Hair follicular keratinocyte (primary cell): ENCODE measurements around a stretch of chr6.

GRCh38 chr6:150153436-150154020, 10.7 kb downstream of the PPP1R14C start:
- RAMPAGE, long total RNA: no peak

- RAMPAGE, long total RNA: no peak
These were observed 44.7 kb upstream of the IYD start for GRCh38 chr6:150324159-150324514.

DNA sequence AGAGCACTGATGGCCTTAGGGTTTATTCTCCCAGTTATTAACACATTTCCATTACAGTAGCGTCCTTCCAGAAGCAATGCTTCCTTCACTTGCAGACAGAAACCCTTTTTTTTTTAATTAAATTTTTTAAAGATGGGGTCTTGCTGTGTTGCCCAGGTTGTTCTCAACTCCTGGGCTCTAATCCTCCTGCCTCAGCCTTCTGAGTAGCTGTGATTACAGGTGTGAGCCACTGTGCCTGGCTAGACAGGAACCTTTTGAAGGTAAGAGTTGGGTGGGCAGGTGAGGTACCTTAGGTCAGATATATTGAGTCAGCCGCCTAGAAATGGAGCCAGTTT, 79.6 kb downstream of the IYD start:
- RAMPAGE, long total RNA: no peak

- RAMPAGE, long total RNA: no peak
These were observed 740 bp downstream of the PLEKHG1 start for GRCh38 chr6:150600069-150601180.

- RAMPAGE, long total RNA: no peak
These were observed 112.2 kb downstream of the PLEKHG1 start for GRCh38 chr6:150711646-150712589.

DNA sequence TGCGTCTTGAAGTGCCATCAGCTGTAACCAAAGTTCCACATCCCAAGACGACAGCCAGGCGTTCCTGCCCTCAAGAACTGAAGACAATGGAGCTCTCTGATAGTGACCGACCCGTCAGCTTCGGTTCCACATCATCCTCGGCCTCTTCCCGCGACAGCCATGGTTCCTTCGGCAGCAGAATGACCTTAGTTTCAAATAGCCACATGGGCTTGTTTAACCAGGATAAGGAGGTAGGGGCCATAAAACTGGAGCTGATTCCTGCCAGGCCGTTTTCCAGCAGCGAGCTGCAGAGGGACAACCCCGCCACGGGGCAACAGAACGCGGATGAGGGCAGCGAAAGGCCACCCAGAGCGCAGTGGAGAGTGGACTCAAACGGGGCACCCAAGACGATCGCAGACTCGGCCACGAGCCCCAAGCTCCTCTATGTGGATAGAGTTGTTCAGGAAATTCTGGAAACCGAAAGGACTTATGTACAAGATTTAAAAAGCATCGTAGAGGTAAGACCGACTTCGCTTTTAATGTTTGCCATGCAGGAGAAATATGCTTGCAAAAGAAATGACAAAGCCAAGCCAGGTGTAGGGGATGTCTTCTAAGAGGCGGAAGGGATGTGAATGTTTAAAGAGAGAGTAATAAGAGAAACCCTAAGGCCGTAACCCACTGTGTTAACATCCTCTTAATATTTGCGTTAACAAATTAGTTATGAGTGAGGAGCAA, 131.7 kb upstream of the MTHFD1L start:
- RAMPAGE, long total RNA: no peak

GRCh38 chr6:151037418-151037880, 171.9 kb downstream of the MTHFD1L start:
- RAMPAGE, long total RNA: no peak

DNA sequence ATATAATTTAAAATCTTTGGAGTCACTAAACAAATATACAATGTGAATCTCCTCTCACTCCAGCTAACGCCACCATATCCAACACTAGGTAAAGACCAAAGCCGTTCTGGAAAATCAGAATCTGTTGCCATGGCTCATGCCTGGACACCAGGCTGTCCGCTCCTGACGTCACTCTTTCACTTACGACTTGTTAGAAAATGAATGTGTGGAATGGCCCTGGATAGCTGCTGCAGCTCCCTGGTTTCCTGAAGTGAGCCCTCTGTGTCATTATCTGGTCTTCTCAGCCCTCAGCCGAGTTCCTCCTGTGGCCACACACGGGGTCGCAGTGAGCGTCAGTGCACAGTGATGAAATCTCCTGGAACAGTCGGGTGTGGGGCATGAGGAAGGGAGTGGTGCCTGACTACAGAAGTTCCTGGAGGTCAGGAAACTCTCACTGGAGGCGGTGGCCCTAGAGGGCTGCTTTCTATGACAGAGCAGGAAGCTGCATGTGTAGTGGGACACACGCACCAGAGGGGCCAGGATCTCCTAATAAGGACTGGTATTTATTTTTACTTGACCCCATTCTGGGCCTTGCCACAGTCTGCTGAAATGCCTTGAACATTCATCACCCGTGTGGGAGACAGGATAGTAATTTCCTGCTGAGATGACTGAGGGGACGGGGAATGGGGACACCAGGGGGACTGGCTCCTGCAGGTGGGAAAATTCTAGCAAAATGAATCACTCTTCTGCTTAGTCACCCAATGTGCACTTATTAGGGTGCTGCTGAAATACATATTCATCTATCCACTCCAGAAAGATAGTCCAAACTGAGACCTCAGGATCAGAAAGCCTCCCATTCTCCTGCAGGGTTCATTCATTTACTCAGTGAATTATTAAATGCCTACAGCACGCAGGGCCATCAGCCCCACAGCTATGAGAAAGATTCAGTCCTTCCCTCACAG, 175.5 kb downstream of the MTHFD1L start:
- RAMPAGE, long total RNA: no peak

GRCh38 chr6:151099293-151099818, 140.4 kb upstream of the AKAP12 start:
- RAMPAGE, long total RNA: no peak

- RAMPAGE, long total RNA: no peak
These were observed 1.9 kb upstream of the ZBTB2 start for GRCh38 chr6:151392883-151394132.

DNA sequence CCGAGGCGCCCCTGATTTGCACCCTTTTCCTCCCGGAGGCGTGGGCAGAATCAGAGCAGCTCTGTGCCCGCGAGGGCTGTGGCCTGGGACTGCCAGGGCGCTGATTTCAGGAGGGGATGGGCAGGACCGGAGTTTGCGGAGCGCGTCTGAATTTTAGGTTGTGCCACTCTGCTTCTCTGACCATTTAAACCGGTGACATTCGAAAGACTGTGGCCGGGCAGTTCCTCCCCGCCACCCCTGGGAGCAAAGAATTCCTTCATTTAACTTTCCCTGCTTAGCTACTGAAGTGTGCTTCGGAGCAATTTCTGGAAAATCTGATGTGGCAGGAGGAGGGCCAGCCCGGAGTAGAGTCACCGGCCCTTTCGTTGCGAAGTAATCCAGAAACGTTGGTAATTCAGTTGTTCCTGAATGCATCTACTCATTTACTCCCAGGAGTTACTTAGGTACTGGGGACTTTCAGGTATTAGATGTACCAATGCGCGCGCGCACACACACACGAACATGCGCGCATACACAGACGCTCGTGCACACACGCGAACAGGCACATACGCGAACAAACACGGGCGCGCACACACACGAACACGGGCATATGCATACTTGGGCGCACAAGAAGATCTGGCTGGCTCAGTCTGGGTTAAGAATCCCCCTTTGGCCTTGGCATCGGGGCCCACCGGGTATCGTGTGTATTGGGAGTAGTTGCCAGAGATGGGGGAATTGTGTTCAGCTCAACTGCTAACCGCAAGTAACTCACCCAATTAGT, 611 bp downstream of the CCDC170 start:
- RAMPAGE, long total RNA: no peak

GRCh38 chr6:151716353-151716888, 91.1 kb upstream of the ESR1 start:
- RAMPAGE, long total RNA: no peak

- RAMPAGE, long total RNA: no peak
These were observed 43.2 kb upstream of the ESR1 start for GRCh38 chr6:151764390-151764610.

- RAMPAGE, long total RNA: no peak
These were observed 352.1 kb downstream of the SYNE1 start for GRCh38 chr6:152284985-152285616.

GRCh38 chr6:152313489-152314691, 323.3 kb downstream of the SYNE1 start:
- RAMPAGE, long total RNA: no peak

DNA sequence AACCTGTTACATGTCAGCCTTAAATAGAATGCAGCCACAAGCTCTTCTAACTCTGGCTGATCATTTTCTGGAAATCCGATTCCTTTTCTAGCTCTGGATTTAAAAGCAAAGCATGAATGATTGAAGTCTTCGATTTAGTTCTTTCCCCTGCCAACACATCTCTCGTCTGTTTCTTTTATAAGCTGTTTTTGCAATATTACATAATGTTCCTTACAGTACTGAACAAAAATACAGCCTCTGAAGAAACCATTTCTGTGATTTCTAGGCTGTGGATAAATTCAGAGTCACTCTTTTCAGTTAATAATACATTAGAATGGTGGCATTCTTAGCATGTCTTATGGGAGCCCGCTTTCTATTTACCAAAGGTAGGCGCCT, 165.3 kb downstream of the SYNE1 start:
- RAMPAGE, long total RNA: no peak

DNA sequence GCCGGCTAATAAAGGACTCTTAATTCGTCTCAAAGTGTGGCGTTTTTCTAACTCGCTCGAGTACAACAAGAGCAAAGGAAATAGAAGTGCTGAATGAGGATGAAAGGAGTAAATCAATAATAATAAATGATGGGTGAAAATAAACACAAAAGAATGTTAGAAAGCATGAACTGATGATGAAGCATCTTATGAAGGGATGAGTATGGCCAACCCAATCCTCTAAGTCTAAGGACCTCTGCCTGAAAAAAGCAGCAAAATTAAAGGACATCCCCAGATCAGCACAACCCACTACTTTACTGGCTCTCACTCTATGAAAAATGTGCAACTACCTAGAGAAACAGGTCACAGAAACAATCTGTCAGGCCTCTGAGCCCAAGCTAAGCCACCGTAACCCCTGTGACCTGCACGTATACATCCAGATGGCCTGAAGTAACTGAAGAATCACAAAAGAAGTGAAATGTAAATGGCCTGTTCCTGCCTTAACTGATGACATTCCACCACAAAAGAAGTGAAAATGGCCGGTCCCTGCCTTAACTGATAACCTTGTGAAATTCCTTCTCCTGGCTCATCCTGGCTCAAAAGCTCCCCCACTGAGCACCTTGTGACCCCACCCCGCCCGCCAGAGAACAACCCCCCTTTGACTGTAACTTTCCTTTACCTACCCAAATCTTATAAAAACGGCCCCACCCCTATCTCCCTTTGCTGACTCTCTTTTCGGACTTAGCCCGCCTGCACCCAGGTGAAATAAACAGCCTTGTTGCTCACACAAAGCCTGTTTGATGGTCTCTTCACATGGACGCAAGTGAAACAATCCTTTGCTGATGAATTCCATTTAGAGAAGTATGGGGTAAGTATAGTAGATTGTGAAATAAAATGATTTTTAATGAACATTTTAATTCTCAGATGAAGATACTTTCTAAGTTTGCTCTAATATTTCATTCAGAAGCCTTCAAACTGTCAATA, 14.8 kb upstream of the MYCT1 start:
- RAMPAGE, long total RNA: no peak

- RAMPAGE, long total RNA: no peak
These were observed 2.1 kb upstream of the MYCT1 start for GRCh38 chr6:152695594-152696063.

GRCh38 chr6:152984467-152985235, 1.8 kb upstream of the FBXO5 start:
- RAMPAGE, long total RNA: no peak

DNA sequence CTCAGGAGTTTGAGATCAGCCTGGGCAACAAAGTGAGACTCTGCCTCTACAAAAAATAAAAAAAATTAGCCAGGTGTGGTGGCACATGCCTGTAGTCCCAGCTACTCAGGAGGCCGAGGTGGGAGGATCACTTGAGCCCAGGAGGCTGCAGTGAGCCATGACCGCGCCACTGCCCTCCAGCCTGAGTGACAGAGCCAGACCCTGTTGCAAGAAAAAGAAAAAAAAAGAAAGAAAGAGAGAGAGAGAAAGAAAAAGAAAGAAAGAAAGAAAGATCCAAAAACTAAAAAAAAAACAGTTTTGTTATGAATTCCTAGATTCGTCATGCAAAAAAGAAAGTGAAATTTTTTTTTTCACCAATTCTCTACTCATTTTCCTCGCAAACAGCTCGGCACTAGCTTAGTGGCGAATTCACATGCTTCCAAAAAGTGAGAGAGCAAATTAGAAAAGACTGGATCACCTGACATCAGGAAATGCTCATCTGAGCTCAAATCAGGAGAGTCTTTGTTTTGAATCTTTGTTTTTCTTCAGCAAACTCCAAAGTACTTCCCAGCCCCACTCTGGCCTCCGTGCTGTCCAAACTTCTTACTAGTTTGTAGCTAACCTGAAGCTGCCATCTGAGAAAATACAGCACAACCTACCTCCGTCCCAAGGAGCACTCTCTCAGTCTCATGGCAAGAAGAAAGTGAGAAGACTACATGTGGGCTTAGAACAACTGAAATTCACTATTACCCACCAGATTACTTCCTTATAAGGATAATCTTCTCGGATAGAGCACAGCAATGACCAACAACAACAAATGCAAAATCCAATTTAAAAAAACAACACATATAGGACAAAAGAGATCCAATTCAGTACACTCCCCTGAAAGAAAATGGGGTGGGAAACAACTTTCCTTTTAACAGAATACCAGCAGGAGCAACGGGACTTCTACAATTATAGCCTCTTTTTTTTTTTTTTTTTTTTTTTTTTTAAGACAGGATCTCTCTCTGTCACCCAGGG, 26.9 kb downstream of the IPCEF1 start:
- RAMPAGE, long total RNA: no peak